ENCODE measurements around a stretch of chr12.

- PRO-cap = no peak
- RAMPAGE, long total RNA, 4 experiments = no peak in any of the 4 experiments
Measured at GRCh38 chr12:15705954-15706471, 83.2 kb downstream of the EPS8 start.

DNA sequence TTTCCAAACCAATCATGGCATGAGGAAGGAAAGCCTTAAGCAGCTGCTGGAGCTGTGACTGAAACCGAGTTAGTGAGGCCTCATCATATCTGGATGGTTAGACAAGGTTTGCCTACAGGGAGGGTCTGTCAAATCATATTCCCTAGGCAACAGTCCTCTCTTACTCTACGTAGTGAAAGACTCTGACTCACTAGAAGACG, 29.9 kb upstream of the STRAP start:
- PRO-cap = no peak
- RAMPAGE, long total RNA, 4 experiments = no peak in any of the 4 experiments

GRCh38 chr12:16281032-16281575, 3.6 kb upstream of the SLC15A5 start:
- PRO-cap = no peak
- RAMPAGE, long total RNA, 4 experiments = no peak in any of the 4 experiments

- PRO-cap = no peak
- RAMPAGE, long total RNA, 4 experiments = no peak in any of the 4 experiments
Measured at GRCh38 chr12:16332490-16332971, 14.9 kb upstream of the MGST1 start.

- PRO-cap = unidirectional peak, plus-strand start at chr12:16347115
- RAMPAGE, long total RNA, 4 experiments = start-site peak on the plus strand in 3 of 4 experiments, at chr12:16347063-16347224 at its widest, 5 to 85 reads per replicate
Measured at GRCh38 chr12:16346795-16347267, 614 bp upstream of the MGST1 start.

DNA sequence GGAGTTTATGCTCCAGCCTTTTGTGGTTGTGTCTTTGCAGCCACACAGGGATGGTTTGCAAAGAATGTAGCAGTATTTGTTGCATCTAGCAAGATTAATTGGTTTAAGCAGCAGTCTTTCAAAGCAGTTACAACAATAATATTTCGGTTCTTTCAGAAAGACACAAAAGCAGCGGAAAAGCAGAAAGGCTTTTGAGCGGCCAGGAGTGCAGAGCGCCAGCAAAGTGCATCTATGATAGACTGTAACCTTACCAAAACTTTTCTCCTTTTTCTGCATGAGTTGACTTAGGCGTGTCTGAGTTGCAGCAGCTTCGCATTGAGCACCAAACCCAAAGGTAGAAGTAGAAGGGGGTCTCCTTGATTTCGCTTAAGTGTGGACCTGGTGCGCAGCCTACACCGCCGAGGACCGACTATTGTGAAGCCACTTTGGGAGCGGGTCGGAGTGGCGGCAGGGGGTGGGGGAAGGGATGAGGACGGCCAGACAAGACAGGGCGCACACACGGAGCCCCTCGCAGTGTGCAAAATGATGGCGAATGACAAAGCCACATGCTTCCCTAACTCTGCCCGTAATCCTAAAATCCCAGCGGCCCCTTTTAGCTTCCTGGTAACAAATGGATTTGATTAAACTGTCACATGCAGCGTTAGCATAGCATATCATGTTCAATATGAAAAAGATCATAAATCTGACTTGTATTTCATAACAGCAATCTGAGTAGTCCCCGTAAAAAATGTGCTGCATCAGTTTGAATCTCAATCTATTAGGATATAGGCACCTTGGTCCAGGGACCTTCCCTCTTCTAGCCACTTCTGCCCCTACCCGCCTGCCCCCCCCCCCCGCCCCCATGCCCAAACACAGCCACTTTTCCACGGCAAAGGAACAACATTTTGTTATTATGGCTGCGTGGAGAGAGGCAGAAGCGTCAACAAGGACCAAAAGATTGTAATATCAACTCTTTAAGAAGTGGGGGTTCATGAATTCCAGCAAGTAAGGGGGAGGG, 1.1 kb downstream of the LMO3 start:
- PRO-cap = bidirectional peak, plus-strand start at position 511 of the sequence, minus-strand start at position 416 of the sequence; unidirectional peak, plus-strand start at position 890 of the sequence
- RAMPAGE, long total RNA, 4 experiments = start-site peak on the minus strand in 1 of 4 experiments, centred at position 486 of the sequence, 26 reads per replicate

DNA sequence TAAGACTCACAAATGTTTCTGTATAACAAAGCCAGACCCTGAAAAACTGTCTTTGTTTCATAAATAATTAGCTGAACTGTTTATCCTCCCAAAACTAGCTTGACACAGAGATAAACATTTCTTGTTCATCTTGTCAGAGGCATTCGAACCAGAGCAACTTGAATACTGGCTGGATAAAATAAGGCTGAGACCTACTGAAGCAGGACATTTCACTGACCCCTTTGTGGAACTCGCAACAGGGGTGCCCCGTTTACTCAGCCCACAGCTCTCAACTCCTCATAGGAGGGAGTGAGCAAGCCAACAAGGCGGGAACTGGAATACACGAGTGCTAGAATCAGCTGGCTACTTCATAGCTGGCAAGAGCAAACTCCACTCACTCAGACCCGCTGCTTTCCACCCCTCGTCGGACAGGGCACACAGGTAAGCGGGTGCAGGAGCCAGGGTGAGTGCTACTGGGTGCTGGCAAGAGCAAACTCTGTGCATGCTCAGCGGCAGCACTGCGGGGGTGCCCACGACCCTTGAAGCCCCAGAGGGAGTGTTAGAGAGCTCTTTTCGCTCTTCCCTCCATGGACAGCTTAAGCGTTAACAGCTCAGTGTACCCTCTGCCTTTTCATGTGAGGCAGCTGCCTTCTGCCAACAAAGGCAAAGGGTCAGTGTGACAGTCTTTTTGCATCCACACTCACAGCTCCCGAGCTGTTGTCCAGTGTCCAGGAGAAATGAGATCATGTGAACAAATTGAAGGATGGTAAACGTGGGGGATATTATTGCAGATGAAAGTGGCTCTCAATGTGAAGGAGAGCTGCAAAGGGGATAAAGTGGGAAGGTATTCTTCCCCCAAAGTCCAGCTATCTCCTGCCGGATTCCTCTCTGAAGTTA, 15.7 kb downstream of the CAPZA3 start:
- PRO-cap = no peak
- RAMPAGE, long total RNA, 4 experiments = no peak in any of the 4 experiments

DNA sequence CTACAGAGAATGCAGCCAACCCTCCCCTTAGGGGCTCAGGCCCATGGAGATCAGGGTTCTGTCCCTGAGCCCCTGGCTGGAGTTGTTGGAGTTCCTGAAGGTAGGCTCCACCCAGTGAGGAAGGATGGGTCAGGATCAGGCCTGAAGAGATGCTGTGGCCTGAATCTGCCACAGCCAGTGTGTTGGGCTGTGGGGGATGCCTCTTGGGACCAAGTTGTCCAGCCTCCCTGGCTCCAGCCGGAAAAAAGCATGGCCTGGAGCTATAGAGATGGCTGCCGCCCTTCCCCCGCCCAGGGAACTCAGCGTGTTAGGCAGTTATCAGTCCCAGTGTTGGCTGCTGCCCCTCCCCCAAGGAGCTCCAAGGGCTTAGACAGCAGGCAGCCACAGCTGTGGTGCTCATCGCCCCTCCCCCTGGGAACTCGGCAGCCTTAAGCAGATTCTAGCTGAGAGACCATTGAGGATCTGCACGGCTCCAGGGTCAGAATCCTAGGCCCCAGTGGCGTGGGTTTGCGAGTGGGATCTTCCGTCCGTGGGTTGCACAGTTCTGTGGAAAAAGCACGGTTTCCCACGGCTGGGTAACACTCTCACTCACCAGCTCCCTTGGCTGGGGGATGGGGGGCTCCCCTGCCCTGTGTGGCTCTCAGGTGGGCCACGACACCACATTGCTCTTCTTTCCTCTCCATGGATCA, 158.1 kb downstream of the CAPZA3 start:
- PRO-cap = no peak
- RAMPAGE, long total RNA, 4 experiments = no peak in any of the 4 experiments

DNA sequence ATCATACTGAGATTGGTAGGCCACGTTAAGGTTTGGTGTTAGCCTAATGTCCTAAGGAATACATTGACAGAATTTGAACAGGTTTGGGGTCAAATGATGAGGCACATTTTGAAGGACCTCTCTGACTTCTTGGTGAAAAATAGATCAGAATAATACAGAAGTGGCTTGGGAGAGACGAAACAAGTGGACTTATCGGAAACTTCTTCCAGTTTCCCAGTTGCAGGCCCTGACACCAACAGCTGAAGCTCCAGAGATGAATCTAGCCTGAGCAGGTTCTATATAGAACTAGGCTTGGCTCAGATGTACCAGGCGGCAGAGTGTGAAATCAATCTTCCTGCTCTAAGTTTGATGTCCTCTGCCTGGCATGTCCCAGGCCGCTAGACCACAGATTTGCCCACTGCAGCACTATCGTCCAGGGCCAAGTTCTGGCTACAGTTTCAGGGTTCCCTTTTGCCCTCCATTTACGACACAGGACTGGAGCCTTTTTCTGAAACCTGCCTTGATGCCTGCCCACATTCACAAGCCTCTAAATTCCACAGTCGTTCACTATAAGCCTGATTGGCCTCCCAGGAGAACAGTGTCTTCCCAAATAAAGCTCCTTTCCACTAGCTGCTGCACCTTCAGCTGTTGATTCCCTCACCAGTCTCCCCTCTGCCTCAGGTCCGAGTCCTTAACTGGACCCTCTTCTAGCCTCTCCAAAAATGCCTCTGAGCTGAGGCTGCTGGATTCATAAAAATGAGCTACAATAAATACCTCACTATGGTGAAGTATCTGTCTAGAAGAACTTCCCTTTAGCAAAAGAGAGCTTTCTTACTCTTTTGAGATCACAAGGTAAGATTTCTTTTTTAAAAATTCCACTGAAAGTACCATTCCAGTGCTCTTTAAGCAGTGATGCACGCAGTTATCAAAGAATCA, 91.2 kb upstream of the PLEKHA5 start:
- PRO-cap = no peak
- RAMPAGE, long total RNA, 4 experiments = no peak in any of the 4 experiments

DNA sequence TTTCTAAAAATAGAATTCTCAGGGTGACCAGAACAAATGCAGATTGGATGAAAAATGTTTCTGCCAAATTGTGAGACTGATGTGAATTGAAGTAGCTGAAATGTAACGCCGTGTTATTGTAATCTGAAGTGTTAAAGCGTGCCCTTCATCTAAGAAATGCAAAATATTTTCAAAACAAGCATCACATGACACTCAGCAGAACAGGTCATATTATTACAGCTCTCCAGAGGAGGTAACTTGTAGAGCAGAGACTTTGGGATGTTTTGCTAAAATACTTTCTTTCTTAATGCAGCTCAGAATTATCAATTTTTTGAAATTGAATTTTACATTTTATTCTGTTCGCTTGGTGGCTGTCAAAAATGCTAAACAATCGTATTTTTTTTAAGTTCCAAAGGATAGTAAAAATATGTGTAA, 89.9 kb upstream of the PLEKHA5 start:
- PRO-cap = unidirectional peak, plus-strand start at position 198 of the sequence
- RAMPAGE, long total RNA, 4 experiments = no peak in any of the 4 experiments

DNA sequence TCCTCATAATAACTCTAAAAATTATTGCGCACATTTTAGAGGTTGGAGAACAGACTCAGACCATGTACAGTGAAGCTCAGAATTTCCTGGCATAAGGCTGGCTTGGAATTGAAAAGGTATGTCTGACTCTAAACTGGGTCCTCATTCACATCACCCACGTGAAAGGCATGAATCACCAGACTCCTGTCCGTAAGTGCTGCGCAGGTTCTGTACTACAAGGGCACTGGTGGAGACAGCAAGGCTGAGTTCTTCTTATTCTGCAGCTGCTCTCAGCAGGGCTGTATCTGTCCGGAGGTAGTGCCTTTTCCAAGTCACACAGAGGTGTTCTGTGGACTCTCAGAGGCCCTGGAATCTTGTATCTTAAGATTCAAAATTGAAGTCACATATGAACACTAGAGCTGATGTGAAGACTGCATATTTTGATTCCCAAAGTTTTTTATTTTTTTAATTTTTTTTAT, 27.4 kb upstream of the AEBP2 start:
- PRO-cap = unidirectional peak, plus-strand start at position 244 of the sequence
- RAMPAGE, long total RNA, 4 experiments = no peak in any of the 4 experiments

- PRO-cap = no peak
- RAMPAGE, long total RNA, 4 experiments = no peak in any of the 4 experiments
Measured at GRCh38 chr12:19849999-19851032, 411.0 kb downstream of the AEBP2 start.

DNA sequence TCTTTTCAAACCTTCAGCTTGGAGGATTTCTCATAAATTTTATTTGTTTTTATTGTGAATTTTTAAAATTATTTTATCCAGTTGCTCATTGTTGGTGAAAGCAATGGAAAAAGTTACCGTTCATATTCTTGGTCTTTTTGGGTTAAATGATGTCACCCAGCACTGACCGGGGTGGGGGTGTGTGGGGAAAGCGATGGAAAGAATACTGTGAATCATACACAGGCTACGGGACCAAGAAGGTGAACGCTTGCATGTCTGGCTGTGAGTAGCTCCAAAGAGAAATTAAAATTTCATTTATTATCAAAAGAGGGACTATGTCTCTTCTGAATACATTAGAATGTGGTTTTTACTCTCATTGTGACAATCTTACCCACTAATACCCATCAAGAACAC, 430.1 kb downstream of the AEBP2 start:
- PRO-cap = no peak
- RAMPAGE, long total RNA, 4 experiments = no peak in any of the 4 experiments

DNA sequence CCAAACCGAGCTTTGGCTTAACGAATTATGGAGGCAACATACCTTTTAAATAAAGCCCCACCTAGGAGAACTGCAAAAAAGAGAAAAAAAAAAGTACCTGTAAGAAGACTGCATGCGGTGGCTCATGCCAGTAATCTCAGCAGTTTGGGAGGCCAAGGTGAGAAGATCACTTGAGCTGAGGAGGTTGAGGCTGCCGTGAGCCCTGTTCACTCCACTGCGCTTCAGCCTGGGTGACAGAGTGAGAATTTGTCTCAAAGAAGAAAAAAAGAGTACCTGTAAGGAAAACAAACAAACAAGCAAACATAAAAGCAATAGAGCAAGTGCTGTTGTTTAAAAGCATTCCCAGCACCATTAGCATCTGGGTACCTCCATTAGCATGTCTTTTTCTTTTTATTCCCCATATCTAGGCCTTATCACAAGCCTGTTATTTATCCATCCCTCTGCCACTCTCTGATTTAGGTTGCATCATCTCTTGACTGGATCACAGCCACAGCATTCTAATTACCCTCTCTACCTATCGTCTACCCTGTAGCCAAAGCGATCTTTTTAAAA, 423.0 kb upstream of the PDE3A start:
- PRO-cap = no peak
- RAMPAGE, long total RNA, 4 experiments = no peak in any of the 4 experiments

DNA sequence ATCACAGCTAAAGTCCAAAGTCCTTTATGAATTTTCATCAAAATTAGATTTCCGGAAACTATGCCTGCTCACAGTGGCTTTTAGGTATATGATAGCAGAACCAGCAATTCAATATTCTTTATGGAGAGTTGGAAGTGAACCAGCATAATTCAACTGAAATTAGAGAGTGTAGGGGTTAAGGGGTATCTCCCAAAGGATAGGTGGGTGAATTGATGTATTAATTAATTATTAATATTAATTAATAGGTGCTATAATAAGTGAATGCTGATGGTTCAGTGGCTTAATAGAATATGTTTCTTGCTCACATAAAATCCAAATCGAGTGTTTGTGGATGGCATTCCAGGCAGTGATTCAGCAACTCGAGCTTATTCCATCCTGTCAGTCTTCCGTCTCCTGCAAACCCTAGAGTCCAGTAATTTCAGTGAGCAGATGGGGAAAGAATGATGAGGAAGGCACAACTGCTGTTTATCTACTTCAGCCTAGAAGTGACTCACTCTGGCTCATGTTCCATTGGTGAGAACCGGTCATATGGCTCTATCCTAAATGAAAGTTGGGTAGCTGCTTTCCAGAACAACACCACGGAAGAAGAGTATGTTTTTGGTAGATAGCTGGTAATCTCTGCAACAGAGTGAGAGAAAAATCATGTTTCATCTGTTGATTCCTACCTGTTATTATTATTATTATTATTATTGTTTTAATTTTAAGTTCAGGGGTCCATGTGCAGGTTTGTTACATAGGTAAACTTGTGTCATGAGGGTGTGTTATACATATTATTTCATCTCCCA, 421.8 kb upstream of the PDE3A start:
- PRO-cap = no peak
- RAMPAGE, long total RNA, 4 experiments = no peak in any of the 4 experiments

DNA sequence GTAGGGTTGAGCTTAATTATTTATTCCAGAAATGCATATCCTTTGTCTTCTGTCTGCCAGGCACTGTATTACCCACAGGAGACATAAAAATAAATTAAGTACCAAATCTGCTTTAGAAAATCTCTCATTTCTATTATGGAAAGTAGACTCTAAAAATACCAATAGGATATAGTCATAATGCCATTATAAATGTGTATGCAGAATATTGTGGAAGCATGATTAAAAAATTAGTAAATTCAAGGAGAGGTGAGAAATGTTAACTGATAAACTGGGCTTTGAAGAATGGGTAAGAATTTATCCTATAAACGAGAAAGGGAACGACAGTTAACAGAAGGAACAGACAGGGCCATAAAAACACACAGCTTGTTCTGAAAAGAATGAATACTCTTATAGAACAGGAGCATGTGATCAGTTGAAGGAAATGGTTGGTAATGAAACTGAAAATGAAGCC, 7.9 kb downstream of the GOLT1B start:
- PRO-cap = no peak
- RAMPAGE, long total RNA, 4 experiments = no peak in any of the 4 experiments

- PRO-cap = no peak
- RAMPAGE, long total RNA, 4 experiments = no peak in any of the 4 experiments
Measured at GRCh38 chr12:21528886-21529539, 2.9 kb downstream of the SPX start.

DNA sequence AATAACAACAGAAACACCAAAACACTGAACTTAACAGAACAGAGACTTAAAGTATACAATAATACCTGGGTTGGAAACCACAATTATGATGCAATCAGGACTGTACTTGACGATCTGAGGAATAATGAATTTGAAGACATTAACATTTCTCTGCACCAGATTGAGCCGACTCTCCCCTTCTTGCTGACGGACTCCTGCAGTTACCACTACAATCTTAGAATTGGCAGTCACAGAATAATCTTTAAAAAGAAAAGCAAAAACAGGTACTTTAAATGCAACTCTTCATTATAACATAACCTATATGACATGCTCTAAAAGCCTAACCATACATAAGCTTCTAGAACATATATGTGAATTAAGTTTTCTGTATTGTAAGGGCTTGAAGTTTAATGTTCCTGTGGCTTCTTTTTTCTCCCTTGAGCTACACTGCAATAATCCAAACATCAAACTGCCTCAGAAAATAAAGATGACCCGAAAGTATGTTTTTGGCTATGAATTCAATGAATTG, 13.7 kb downstream of the LDHB start:
- PRO-cap = no peak
- RAMPAGE, long total RNA, 4 experiments = no peak in any of the 4 experiments

GRCh38 chr12:21795676-21796059, 21.2 kb upstream of the KCNJ8 start:
- PRO-cap = unidirectional peak, minus-strand start at chr12:21795896
- RAMPAGE, long total RNA, 4 experiments = no peak in any of the 4 experiments

DNA sequence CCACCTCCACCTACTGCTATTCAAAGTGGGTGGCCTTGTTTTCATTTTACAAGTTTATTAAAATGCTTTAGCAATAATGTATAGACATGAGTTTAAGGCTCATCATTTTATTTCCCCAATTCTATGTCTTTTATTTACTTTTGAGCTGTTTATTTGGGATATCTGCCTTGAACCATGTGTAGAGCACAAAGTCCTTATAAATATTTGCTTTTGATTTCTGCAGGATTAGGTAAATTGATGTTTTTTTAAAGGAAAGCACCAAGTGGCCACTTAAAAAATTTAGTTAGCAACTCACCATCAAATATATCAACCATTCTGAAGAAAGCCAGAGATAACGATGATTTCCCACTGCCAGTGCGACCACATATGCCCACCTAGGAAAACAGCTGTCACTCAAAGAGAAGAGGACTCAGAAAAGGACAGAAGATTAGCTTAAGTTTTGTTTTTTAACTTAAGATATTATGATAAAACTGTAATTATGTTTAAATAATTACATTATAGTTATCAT, 39.9 kb upstream of the KCNJ8 start:
- PRO-cap = no peak
- RAMPAGE, long total RNA, 4 experiments = no peak in any of the 4 experiments

All from gastroesophageal sphincter (tissue), 4 donors.